Right ventricle myocardium (tissue), 1 donor: ENCODE data around the gene KIF21B.

GRCh38 chr1:200250339-200251213 is 159.3 kb downstream of the ZNF281 start:
- PRO-cap, 2 experiments = no peak in any of the 2 experiments

GRCh38 chr1:200368176-200368656 is 41.6 kb downstream of the ZNF281 start:
- PRO-cap, 2 experiments = no peak in any of the 2 experiments

- PRO-cap, 2 experiments = no peak in any of the 2 experiments
These were observed 8.6 kb downstream of the ZNF281 start for GRCh38 chr1:200401205-200401668.

DNA sequence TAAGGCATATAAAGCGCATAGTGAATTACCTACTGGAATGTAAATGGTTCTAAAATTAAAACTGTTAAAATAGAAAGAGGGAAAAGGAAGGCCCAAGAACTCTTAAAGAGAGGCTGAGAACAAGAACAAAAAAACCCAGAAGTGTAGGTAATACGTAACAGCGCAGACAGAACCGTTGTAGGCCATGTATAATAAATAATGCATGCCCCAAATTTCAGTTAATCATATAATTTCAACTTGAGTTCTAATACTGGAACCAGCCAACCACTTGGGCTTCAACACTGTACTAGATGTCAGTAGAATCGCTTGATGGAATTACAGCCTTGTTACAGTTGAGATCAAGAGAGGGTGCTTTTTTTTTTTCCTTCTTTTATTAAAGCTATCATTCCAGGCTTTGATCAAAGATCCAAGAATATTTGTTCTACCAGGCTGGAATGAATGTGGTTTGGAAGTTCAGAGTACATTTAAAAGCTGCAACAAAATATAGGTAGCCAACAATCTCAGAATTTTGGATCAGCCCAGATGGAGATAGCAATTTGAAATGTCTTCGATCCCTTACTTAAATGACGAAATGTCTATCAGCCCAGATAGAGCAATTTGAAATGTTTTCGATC is 3.8 kb downstream of the ZNF281 start:
- PRO-cap, 2 experiments = no peak in any of the 2 experiments

- PRO-cap, 2 experiments = no peak in any of the 2 experiments
These were observed 669 bp upstream of the ZNF281 start for GRCh38 chr1:200410482-200410927.

DNA sequence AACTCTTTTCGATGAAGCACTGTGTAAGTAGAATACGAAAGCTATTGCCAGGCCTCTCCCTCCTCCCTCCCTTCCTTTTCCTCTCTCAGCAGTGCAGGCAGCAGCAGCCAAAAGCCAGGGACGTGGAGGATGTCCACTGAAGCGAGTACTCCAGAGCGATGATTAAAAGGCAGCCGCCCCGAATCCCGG is 219 bp upstream of the CAMSAP2 start:
- PRO-cap, 2 experiments = peak in 2 of 2 experiments; most common minus-strand start position 138 of the sequence (in 2)

- PRO-cap, 2 experiments = no peak in any of the 2 experiments
These were observed 22.0 kb downstream of the CAMSAP2 start for GRCh38 chr1:200760729-200761149.

DNA sequence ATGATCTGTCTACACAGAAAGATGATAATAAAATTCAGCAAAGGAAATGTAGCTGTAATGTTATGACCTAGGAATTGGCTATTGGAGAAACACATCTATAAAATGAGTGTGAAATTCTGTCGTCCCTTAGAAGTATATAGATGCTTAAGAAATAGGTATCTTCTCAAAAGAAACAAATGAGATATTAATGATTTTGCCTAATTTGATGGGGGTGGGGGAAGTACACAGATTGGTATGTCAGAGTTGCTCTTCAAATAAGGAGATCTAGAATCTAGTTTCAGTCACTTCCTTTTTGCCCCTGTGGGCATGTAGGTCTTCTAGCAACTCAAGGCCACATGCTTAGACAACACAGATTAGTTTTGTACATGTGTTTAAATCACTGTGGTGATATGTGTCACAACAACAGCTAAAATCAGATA is 10.6 kb upstream of the GPR25 start:
- PRO-cap, 2 experiments = no peak in any of the 2 experiments

DNA sequence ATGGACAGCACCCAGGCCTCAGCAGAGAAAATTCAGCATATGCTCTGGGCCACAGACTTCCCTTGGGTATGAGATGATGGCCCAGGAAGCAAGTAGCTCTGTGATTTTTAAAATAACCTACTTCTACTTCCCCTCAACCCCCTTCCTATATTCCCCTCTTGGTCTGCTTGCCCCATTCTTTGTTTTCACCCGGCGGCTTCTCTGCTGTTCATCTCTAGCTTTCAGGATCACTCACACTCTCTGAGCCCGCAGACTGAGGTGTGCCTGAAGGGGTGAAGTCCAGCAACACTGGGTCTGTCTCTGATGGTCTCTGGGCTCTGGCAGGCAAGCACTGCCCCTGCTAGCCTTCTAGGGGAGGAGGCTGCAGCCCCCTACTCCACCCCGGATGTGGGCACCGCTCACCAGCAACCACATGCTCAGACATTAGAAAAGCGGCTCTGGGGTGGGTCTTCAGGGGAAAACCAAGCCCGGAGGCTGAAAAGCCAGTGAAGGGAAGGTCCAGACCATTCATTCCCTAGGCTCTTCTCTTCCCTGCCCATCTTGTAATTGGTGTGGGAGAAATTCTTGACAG is 2.8 kb upstream of the GPR25 start:
- PRO-cap, 2 experiments = no peak in any of the 2 experiments

DNA sequence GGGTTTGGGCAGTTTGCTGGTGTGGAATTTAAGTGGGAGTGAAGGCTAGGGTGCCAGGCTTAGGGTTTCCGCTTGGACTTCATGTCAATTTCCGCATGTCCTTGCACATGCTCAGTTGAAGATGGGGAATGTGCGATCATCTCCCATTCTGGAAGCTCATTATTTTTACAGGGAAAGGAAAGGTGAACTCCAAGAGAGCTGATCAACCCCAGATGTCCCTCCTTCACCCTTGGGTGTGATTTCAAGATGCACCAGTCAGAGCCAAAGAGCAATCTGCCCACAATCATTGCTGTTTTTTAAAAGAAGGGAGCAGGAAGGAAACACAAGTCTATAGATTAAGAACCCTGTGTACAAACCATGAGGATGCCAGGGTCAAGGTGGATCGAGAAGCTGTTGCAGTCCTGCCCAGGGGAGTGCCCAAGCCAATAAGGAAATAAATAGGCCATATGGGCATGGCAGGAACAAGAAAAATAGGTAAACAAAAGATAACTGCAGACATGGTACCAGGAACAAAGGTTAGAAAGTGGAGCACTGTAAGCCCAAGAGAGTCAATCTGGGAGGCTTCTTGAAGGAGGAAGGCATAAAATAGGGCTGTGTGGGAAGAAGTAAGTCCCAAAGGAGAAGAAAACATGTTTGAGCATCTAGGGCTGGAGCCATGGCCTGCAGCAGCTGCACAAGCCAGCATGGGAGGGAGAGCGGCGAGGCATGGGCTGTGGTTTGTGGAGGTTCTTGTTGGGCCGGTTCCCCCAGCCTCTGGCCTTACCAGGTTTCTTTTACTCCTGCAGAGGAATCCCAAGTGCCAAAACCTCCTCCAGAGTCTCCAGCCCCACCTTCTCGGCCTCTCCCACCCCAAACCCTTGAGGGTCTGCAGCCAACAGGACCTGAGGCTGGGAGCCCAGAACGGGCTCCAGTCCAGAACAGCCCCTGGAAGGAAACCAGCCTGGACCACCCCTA is 13.5 kb downstream of the INAVA start:
- PRO-cap, 2 experiments = no peak in any of the 2 experiments

- PRO-cap, 2 experiments = no peak in any of the 2 experiments
These were observed 7.3 kb downstream of the KIF21B start for GRCh38 chr1:201016084-201016691.

- PRO-cap, 2 experiments = no peak in any of the 2 experiments
These were observed at the start of gene KIF21B for GRCh38 chr1:201023294-201024072. Gene KIF21B, minus strand, starts transcription at chr1:201023714.

DNA sequence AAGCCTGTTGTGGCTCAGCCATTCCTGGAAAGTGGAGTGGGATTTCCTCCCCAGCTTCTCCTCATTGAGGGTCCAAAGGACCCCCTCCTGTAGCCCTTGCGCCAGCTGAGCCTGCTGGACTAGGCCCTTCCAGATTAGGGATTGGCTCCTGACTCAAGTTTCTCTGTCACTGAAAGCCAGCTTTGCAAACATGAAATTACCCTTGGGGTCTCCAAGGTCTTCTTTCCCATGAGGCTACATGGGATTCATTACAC is 3.5 kb upstream of the IGFN1 start:
- PRO-cap, 2 experiments = no peak in any of the 2 experiments

GRCh38 chr1:201259135-201259721 is 24.1 kb upstream of the PKP1 start:
- PRO-cap, 2 experiments = no peak in any of the 2 experiments

DNA sequence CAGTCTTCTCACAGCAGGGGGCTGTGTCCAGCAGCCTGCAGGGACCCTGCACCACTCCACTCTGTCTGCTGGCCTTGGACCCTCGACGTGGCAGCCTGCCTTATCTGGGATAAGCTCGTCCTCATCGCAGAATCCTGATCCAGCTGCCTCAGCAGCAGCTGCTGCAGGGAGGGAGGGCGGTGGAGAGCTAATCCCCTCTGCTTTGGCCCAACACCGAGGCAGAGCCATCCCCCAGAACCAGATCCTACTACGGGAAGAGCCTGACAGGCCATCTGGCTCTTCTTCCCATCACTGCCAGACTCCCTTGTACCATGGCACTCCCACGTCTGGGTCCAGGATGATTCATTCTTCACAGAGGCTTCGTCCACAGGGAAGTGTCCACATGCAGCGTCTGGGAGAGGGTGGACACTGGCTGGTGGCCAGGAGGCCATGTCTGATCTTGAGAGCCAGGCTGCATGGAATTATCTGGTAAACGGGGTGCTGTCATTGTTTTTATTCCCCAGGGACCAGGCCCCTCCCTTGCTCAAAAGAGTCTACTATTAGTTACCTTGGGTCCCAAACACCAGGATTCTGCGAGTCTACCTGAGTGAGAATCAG is 14.7 kb upstream of the PKP1 start:
- PRO-cap, 2 experiments = no peak in any of the 2 experiments

DNA sequence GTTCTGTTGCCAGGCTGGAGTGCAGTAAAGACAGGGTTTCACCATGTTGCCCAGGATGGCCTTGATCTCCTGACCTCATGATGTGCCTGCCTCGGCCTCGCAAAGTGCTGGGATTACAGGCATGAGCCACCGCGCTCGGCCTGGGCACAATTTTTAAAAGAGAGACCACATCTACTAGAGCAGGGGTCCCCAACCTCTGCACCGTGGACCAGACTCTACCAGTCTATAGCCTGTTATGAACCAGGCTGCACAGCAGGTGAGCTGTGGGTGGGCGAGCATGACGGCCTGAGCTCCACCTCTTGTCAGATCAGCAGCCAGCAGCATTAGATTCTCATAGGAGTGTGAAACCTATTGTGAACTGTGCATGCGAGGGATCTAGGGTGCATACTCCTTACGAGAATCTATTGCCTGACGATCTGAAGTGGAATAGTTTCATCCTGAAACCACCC is 20.8 kb downstream of the TNNT2 start:
- PRO-cap, 2 experiments = peak in 2 of 2 experiments; most common minus-strand start position 221 of the sequence (in 1)

GRCh38 chr1:201365577-201366093 is 11.8 kb downstream of the TNNT2 start:
- PRO-cap, 2 experiments = no peak in any of the 2 experiments

DNA sequence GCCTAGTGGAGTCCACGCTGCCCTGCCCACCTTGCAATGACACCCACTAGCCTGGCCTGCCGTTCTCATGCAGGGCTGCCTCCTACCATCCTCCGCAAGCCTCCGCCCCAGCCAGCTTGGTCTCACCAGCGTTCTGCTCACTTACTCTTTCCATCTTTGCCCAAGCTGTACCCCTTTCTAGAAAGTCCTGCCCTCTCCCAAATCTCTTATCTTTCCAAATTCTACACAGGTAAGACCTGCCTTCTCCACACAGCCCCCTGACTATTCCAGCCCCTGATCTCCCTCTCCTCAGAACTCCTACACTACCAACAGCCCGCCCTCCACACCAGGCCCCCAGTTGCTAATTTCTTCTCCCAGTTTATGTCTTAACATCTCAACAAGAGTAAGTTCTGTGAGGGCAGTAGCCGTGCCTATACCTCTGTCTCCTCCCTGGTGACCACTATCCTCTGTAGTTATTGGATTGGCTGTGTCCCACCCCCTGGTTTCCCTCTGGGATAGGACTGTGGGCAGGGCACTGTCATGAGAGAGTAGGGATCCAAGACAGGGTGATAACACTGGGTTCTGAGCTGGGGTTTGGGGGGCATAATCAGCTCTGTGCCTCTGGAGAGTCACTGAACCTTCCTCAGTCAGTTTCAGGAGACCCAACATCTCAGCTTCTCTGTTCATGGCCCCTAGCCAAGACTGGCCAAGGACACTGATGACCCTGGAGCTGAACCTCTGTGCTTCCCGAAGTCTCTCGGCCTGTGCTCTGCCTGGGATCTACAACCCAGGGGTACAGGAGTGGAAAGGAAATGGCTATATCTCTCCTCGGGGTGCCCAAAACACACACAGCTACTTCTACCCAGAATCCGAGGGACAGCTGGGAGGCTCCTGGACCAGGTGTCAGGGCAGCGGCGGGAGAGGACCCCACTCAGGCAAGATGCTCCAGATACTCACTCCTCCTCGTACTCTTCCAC is 4.9 kb downstream of the TNNT2 start:
- PRO-cap, 2 experiments = no peak in any of the 2 experiments

GRCh38 chr1:201405232-201405826 is 6.2 kb upstream of the LAD1 start:
- PRO-cap, 2 experiments = no peak in any of the 2 experiments

DNA sequence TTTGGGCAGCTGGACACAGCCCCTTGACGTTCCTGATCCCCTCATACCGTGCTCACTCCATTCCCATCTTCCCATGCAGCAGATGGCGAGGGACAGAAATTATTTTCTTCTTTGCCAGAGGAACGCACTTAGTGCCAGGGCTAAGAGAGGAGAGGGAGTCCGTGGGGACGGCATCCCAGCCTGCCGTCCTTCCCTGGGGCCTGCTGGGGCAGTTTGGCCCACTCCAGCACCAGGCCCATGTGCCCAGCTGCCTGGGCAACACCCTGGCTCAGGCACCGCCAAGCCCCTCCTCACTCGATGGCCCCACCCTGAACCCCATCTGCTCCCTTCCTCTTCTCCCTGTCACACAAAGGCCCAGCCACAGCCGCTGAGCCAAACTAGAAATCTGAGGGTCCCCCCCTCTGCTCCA is 8.1 kb upstream of the TNNI1 start:
- PRO-cap, 2 experiments = no peak in any of the 2 experiments